Cerebellum (tissue), 5 donors: Measurements from ENCODE around the gene THBS2.

- PRO-cap, 3 experiments, result no peak in any of the 3 experiments
- RAMPAGE, long total RNA, result no peak
Measured at GRCh38 chr6:168078065-168078681, 839 bp downstream of the FRMD1 start.

GRCh38 chr6:168088131-168088807 is 9.3 kb upstream of the FRMD1 start:
- PRO-cap, 3 experiments, result no peak in any of the 3 experiments
- RAMPAGE, long total RNA, result no peak

GRCh38 chr6:168225226-168225716 is 94.3 kb downstream of the DACT2 start:
- PRO-cap, 3 experiments, result no peak in any of the 3 experiments
- RAMPAGE, long total RNA, result no peak

DNA sequence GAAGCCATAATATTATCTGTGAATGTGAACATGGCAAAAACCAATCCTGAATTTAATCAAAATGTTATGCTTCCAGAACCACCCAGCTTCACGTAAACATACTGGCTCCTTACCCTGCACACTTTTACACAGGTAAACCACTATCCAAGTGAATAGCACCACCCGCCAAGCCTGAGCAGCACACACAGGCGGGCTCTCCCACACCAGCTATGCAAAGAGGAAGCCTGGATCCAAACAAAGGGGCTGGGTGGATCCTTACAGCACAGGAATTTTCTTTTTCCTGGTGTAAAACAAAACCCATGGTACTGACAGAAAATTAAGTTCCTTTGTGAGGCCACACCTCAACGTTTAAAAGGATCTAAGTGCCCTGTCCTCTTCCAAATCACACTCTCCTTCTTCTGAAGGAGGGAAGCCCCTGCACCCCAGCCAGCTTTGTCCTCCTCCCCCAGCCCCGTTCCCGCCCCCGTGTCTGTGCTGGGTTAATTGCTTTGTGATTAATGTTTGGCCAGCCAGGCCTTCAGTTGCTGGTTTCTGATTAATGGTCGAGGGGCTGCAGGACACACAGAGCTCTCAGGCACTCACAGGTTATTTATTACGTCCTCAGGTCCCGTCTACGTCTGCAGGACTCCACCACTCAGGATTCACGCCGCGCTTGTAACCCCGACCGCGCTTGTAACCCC is 6.1 kb downstream of the DACT2 start:
- PRO-cap, 3 experiments, result no peak in any of the 3 experiments
- RAMPAGE, long total RNA, result no peak

- PRO-cap, 3 experiments, result no peak in any of the 3 experiments
- RAMPAGE, long total RNA, result no peak
Measured at GRCh38 chr6:168314682-168315023, 4.9 kb downstream of the DACT2 start.

GRCh38 chr6:168418125-168418479 is 22.9 kb upstream of the SMOC2 start:
- PRO-cap, 3 experiments, result no peak in any of the 3 experiments
- RAMPAGE, long total RNA, result no peak

DNA sequence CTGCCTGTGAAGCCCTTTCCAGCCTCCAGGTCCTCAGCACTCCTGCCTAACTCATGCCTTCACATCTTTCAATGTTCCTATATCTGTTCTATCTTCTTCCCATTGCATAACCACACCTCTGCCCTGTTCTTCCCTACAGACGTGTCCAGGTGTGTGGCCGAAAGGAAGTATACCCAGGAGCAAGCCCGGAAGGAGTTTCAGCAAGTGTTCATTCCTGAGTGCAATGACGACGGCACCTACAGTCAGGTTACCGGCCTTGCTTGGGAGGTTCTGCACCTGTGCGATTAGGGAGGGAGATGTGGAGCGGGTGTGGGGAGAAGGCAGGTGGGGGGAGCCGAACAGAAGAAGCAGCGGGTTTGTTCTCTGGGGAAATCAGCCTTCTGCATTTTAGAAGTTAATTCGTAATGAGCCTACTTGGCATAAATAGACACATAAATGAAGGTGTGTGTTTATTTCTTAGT is 85.3 kb downstream of the SMOC2 start:
- PRO-cap, 3 experiments, result no peak in any of the 3 experiments
- RAMPAGE, long total RNA, result no peak

DNA sequence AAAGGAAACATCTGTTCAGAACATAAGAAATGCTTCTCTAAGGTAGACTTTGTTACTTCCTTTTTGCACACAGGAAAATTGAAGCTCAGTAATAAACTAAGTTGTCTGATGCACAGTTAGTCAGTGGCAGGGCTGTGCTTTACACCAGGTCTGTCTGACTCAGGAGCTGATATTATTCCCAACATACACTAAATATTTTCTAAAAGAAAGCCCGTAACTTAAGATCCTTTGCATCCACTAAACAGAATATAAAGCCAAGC is 315.5 kb downstream of the THBS2 start:
- PRO-cap, 3 experiments, result no peak in any of the 3 experiments
- RAMPAGE, long total RNA, result no peak

DNA sequence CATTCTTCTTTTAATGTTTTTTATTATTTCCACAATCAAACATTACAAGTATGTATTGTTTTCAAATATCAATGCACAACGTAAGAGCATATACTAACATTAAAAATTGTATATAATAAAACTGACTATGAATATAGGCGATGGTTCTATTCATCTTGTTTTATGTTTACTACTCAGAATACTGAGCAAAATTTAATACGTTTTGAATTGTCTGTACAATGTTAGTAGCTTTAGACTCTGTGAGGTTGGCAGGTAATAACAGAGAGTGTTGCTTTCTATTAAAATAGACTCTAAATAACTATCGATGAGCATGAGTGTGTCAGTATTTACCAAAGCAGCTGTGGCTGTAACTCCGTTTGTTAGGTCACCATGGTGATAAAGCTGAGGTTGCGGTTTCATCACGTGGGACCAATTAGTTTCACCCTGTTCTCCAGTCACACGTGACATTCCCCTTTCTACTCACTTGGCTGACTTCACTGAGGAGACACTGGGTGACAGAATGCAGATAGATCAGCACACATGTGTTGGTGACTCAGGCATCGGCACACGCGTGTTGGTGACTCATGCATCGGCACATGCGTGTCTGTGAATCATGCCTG is 285.6 kb downstream of the THBS2 start:
- PRO-cap, 3 experiments, result no peak in any of the 3 experiments
- RAMPAGE, long total RNA, result no peak

DNA sequence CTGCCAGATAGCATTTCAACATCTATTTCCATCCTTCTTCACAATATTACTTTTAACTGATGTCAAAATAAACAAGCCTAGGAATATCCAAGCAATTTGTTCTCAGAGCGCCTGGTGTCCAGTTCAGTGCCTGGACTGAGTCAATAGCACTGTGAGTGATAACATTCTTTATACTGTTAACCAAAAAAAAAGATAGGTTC is 182.7 kb downstream of the THBS2 start:
- PRO-cap, 3 experiments, result no peak in any of the 3 experiments
- RAMPAGE, long total RNA, result no peak

DNA sequence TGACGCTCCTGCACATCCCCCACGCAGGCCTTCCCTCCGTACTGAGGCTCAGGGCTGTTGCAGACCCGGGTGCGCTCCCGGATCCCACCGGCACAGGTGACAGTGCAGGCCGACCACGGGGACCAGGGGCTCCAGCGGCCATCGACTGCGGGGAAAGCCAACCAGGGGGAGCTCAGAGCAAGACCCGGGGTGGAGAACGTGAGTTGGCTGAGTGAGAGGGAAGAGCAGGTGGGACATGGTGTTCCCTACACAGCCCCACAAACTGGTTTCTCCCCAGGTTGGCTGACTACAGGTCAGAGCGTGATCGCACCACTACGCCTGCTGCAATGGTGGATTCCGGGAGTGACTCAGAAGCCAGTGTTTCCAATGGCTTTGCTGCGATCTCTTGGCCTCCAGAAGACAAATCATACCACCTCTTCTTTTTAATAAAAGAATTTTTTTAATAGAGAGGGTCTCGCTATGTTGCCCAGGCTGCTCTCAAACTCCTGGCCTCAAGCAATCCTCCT is 18.8 kb downstream of the THBS2 start:
- PRO-cap, 3 experiments, result no peak in any of the 3 experiments
- RAMPAGE, long total RNA, result no peak

GRCh38 chr6:169253638-169254316 is at the start of gene THBS2:
TSS of gene THBS2 (minus strand) at chr6:169253846.
- PRO-cap, 3 experiments, result peak in 1 of 3 experiments; most common plus-strand start chr6:169254029 (in 1)
- RAMPAGE, long total RNA, result no peak

DNA sequence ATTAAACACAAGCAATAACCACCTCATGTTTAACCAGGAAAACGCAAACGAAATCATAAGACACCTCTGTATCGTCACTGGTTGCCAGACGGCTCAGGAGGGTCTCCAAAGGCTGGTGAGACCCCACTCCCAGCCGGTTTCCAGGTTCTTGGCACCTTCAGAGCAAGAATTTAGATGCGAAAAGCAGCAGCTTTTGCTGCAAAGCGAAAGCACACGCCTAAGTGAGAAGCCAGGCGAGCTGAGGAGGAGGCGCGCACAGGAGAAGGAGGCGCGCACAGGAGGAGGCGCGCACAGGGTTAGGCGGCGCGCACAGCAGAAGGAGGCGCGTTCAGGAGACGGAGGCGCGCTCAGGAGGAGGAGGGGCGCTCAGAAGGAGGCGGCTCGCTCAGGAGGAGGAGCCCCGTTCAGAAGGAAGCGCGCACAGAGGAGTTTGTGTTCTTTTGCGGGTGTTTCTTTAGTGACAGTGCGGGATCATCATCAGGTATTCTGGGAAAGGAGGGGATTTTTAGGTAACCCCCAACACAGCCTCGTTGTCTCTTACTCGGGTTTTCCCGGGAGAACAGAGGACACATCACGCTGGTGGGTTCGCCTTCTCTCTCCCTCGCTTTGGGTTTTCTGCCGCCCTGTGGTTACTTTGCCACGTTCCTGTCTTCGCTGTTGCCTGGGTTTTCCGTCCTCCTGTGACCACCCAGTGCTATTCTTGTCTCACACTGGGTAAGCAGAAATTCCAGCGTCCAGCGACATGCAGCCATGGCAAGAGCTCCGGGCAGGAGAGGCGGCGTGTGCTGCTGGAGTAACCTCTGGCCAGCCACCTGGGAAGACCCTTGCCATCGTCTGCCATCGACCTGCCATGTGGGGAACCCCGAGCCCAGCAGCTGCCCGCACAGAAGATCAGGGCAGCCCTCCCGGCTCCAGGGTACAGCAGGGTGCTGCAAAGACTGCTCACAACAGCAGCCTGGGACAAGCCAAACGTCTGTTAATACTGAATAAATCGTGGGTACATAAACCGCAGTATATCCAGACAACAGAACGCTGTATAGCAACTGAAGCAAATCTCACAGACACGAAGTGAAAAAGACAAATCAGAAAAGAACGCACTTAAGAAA is 47.0 kb downstream of the WDR27 start:
- PRO-cap, 3 experiments, result no peak in any of the 3 experiments
- RAMPAGE, long total RNA, result no peak

- PRO-cap, 3 experiments, result no peak in any of the 3 experiments
- RAMPAGE, long total RNA, result no peak
Measured at GRCh38 chr6:169707225-169708373, 5.7 kb downstream of the C6orf120 start.

DNA sequence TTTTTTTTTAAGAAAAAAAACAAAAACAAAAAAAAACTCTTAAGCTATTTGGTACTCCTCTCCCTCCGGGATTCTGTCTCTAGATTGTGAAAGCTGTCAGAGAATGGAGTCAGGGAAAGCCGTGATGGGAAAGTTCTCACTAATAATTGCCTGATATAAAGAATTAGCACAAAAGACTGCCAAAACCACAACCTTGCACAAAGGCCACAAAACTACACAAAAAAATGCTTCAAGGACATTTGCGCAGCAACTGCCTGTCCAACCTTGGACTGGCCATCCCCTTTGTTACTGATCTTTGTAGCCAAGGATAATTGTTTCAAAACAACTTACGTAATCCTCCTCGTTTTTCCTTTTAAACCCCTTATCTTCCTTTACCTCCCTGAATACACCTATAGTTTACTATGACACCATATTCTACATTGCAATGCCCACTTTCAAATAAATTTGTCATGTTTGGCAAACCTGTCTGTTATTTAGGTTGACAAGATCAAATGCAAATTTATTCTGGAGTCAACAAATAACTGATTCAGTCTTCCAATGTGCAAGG is 1.4 kb upstream of the PHF10 start:
- PRO-cap, 3 experiments, result no peak in any of the 3 experiments
- RAMPAGE, long total RNA, result no peak

DNA sequence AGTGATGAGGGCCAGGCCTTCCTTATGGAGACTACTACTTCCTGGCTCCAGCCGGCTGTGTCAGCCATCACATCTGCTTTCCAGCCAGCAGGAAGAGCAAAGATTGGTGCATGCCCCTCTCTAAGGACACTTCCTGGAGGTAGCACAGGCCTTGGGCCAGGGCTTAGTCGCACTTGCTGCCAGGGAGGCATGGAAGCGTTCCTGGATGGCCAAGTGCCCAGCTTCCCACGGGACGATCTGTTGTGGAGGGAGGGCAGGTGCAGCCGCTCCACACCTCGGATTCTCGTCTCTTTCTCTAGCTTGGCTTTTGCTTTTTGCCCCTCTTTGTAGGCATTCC is 11.9 kb downstream of the ERMARD start:
- PRO-cap, 3 experiments, result no peak in any of the 3 experiments
- RAMPAGE, long total RNA, result no peak

GRCh38 chr6:170011063-170011872 is 259.8 kb downstream of the ERMARD start:
- PRO-cap, 3 experiments, result no peak in any of the 3 experiments
- RAMPAGE, long total RNA, result no peak

GRCh38 chr6:170152269-170153356 is 138.3 kb downstream of the DLL1 start:
- PRO-cap, 3 experiments, result peak in 1 of 3 experiments; most common plus-strand start chr6:170152491 (in 1); most common minus-strand start chr6:170152456 (in 1)
- RAMPAGE, long total RNA, result no peak

- PRO-cap, 3 experiments, result peak in 3 of 3 experiments; most common plus-strand start chr6:170167797 (in 3)
- RAMPAGE, long total RNA, result no peak
Measured at GRCh38 chr6:170167465-170168127, 123.3 kb downstream of the DLL1 start.

DNA sequence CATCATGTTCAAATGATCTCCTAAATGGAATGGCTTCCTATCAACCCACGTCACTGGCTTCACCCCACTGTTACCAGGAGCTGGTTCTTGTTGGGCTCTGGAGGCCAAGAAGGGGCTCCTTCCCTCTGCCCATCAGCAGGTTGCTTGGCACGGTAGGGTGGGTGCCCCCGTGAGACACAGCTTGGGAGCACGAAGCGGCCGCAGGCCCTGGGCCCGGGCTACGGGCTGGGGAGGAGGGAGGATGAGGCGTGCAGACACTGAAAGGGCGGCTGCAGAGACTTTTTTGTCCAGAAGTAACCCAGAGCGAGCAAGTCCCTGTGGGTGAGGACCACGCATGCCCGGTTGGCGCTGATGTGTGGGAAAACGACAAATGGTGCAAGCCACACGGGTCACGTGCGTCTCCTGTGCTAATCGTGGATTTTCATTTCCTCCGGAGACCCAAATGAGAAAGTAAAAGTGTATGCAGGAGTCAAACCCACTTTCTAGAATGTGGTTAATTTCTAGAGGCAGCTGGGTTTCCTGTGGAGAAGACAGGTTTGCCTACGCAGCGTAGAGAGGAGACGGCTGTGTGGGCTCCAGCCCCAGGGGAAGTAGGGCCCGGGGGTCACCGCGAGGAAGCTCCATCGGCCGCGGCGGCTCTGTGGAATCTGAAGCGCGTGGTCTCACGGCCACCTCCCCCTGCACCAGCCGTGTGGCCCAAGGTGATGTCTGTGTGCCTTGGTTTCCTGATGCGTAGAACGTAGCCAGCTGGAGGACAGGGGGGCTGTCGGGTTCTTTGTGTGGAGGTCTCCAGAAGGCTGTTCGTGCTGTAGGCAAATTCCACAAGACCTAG is 19.1 kb downstream of the DLL1 start:
- PRO-cap, 3 experiments, result no peak in any of the 3 experiments
- RAMPAGE, long total RNA, result no peak